Karpas-422 (cell line): ENCODE data around the gene DBX1.

- PRO-cap, result no peak
- RAMPAGE, long total RNA, result no peak
These were observed 9.7 kb upstream of the SPTY2D1 start for GRCh38 chr11:18643755-18644245.

- PRO-cap, result no peak
- RAMPAGE, long total RNA, result no peak
These were observed 5.7 kb downstream of the IGSF22 start for GRCh38 chr11:18720261-18720783.

DNA sequence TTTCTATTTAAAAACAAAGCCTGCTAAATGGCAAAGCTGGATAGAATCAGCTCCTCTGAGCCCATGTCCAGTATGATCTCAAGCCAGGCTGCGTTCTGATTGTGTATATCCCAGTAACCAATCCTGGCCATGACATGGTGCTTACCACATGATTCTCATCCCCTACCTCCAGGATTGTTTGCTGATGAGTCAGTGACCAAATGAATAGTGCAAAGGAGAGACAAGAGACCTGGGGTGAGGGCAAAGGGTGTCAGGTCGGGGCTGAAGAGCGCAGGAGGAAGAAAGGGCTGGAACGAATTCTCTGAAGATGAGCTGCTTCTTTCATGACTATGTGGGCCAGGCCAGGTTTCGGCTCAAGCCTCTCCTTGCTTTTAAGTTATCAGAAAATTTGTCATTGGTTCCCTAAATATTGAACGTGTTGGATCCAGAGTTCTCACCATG lies 36.7 kb upstream of the E2F8 start:
- PRO-cap, result no peak
- RAMPAGE, long total RNA, result no peak

DNA sequence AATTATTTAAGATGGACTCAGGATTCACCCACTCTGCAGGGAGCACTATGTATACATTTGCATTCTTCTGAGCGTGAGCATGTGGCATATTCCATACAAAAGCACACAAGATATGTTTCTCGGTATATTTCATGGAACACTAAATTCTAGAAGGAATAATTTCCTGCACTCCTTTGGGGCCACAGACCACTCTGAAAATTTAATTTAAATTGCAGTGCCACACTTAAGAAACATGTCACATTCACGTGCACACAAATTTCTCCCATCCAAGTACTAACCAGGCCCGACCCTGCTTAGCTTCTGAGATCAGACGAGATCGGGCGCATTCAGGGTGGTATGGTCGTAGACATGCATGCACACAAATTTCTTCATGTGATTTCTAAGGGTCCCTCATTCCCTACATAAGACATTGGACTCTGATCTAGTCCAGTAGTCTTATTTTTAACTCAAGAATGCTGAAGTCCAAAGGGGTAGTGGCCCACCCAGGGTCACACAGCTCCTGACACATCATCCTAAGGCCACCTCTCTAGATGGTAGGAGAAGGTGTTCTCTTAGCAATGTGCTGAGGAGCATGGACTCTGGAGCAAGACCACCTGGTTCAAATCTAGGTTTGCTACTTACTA lies 161.0 kb upstream of the E2F8 start:
- PRO-cap, result no peak
- RAMPAGE, long total RNA, result no peak

GRCh38 chr11:19555293-19555552 lies 157.4 kb upstream of the NAV2 start:
- PRO-cap, result no peak
- RAMPAGE, long total RNA, result no peak

DNA sequence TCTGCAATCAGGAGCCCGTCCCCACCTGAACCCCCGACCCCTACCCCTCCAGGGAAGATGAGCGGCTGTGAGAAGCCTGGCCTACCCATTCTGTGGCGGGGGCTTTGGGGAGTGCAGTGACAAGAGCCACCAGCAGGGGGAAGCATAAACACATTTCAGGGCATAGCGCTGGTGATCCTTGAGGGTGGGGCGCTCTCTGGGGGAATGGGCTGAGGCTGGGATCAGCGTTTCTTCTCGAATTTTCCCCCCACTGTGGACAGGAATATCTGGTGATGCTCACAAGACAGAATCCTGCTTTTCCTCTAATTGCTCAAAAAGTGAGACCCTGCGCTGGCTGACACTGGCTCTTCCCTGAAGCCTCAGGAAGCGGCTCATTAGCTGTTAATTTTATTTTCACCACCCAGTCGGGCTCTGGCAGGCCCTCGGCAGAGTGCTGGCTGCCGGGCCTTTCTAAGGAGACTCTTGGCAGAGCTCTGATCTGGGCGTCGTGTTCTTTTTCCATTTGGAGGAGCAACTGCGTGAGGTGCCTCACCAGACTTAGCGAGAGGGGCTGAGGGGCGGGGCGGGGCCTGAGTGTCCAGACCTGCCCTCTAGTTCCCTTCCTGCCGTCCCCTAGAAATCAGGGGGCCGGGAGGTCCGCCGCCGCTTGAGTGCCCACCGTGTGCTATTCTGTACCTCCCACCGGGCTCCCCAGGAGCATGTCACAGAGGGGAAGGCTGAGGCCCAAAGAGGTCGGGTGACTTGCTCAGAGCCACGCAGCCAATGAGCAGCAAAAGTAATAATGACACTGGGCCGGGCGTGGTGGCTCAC lies 148.4 kb upstream of the NAV2 start:
- PRO-cap, result no peak
- RAMPAGE, long total RNA, result no peak

DNA sequence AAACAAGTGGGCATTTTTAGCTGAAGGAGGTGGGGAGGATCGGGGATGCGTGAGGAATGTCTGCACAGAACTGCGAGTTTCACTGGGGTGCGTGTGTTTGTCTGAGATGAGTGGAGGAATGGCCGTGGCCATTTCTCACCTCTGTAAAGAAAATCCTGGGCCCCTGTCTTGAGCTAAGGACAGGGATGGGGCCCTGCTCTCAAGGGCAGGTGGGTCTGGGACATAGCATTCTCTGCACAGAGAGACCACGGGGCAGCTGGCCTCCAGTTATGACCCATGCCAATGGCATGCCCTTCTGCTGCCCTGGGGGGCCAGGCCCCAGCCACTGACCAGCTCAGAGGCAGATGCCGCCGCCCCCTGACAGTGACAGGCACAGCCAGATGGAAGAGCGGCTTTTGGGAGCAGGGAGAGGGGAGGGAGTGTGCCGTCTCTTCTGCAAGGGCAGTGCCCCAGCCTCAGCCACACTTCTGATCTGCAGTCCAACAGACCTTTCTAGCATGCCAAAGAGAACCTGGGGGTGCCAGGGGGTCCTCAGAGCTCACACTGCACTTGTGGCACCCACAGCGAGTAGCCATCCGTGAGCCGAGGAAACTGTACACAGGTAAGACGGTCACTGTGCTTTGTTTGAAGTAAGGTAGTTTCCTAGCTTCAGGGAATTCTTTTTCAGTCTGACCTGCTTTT lies 114.8 kb upstream of the NAV2 start:
- PRO-cap, result no peak
- RAMPAGE, long total RNA, result no peak

DNA sequence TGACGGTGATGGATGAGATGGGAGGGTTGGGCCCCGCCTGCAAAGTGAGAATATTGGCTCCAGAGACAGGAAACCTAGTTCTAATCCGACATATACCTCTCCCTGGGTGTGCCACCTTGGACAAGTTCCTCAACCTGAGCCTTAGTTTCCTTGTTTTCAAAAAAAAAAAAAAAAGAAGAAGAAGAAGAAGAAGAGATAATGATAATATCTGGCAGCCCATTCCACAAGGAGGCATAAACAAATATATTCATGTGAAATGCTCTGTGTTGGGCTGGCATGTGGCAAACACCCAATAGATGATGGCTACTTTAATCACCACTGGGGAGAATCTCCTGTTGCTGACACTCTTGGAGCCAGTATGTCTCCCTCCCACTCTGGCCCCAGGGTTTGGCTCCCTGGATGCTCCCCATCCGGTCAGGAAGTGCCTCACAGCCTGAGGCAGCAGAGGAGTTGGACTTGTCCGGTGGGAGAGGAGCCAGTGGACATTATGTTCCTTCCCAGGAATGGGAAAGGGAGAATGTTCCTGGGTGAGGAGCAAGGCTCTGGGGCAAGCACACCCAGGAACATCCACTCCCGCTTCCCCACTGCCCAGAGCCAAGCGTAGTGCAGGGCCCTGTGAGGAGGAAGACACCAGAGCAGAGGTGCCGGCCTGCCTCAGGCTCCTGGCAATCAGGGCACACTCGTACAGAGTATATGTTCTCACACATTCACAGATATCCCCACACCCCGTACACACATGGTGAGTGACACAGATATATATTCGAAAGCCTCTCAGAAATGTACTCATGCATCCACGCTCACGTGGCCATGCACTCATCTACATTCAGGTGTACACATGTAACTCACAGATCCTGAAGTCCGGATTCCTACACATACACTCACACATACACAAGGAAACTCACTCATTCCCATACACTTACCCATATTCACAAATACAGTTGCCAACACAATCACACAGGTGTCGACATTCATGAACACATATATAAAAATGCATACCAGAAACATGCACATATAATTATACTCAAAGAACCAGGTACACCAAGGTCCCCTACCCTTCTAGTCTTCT lies 84.5 kb upstream of the NAV2 start:
- PRO-cap, result no peak
- RAMPAGE, long total RNA, result no peak

- PRO-cap, result no peak
- RAMPAGE, long total RNA, result no peak
These were observed 14.3 kb upstream of the NAV2 start for GRCh38 chr11:19698362-19698705.

DNA sequence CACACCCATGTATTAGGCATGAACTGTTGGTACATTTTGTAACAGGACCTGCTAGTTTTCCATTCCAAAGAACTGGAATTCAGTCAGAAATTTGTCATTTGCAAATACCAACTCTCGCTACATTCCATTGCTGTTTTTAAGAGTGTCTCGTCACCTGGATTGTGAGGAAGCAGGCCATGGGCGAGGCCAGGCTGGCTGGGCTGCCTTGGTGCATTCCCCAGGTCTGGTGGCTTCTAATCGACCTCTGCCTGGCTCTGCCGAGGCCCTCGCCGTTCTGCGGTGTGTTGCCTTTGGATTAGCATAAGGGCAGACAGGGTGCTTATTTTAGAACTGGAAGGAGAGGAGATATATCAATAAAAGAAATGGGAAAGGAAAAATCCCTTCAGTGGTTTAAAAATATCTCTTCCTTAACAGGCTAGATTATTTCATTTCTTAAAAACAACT lies 13.2 kb downstream of the NAV2 start:
- PRO-cap, result no peak
- RAMPAGE, long total RNA, result no peak

DNA sequence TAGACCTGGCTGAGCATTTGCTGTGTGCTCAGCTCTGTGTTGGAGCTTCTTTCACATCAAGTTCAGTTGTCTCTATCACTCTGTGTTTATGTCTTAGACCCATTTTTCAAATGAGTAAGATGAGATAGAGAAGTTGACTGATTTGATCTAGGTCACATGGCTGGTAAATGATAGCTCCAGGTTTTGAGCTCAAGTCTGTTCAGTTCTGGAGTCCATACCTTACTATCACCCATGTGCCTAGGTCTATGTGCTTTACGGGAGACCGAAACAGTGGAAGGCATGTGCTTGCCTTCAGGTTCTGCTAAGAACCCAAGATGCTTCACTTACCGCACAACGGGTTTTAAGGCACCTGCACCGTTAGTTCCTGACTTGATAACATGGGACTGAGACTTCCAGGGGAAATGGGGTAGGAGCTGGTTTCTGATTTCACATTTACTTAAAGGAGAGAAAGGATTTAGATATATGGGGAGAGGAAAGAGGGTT lies 20.6 kb downstream of the NAV2 start:
- PRO-cap, result no peak
- RAMPAGE, long total RNA, result no peak

GRCh38 chr11:19753481-19753850 lies 40.8 kb downstream of the NAV2 start:
- PRO-cap, result no peak
- RAMPAGE, long total RNA, result no peak

- PRO-cap, result no peak
- RAMPAGE, long total RNA, result no peak
These were observed 77.2 kb downstream of the NAV2 start for GRCh38 chr11:19789652-19790458.

DNA sequence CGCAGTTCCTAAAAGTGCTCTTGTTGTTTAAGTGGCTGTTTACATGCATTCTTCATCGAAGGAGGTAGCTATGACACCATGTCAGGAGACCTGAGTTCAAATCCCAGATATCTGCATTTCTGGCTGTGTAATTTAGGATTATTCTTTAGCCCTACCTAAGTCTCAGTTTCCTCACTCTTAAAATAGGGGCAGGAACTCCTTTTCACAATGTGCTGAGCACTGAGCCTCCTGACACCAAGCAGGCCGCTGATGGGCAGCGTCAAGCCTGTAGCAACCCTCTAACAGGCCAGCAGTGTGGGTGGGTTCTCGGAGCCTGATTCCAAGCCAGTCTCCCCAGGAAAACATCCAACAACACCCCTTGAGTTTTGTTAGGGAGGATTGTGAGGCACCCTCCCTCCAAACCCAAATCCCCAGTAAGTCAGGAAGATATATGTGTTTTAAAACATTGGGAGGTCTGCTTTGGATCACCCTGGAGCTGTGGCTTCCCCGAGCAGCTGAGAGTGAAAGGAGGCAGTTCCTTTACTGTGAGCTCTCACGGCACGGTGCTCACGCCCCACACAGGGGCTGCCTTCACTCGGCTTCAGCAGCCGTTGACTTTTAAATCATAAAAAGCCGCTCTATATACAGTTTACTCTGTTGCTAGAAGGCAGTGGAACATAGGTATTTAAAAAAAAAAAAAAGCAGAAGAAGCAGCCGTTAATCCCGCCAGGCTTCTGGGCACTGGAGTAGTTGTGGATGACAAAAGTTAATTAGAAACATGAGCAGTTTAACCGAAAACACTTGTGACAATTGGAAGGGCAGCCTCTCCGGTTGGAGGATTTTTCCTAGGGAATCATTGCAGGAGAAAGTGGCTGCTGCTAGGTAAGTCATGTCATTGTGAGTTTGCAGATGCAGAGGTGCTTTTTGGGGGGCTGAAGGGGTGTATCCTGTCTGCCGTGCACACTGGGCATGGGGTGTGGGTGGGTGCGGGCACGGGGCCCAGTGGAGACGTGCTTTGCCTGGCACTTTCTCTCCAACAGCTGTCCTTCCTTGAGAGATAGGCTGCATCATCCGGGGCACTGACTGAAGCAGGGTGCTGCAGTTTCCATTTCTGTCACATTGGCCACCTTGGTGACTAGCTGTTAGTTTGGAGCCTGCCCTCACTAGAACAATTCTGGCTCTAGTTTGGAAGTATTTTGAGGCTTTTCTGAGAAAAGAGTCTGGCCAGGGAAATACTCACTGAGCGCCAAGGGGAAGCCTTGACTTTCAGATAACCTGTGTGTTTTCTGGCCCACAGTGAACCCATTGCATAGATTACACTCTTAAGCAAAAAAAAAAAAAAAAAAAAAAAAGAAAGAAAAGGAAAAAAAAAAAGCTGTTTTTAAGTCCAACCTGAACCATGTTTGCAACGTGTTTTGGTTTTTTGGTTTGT lies 218.8 kb downstream of the NAV2 start:
- PRO-cap, result no peak
- RAMPAGE, long total RNA, result no peak

DNA sequence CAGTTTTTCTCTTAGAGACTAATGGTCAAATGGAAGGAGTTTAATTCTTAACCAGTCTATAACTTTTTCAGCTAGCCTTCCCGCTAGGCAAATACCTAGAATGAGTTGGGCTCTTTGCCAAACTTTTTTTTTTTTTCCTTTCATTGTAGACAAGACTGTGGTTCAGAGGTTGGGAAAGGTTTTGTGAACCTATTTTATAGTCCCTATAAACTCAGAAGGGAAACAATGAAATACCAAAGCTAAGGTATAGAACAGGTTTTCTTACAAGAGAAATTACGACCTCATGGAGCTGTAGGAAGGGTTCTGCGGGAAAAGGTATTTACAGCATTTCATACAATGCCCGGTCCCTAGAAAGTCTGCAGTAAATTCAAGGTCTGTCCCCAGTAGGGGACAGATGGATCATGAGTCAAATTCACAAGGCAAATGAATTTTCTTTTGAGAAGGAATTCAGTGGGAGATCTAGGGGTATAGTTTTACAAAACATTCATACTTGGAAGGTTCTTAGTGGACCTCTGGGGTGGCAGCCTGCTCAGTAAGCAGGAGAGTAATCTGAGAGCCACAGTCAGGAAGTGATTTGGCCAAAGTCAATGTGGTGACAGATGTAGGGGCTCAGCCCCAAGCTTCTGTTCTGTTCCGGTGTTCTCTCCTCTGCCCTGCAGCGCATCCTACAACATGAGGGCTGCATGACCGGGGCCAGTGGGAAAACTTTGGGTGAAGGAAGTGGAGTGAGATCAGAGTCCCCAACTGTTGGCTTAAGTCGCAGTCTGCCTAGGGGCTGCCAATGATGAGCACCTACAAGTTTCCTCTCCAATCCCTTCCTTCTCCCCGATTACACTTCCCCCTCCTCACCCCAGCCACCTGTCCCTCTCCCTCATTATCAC lies 146.7 kb downstream of the DBX1 start:
- PRO-cap, result no peak
- RAMPAGE, long total RNA, result no peak

- PRO-cap, result no peak
- RAMPAGE, long total RNA, result no peak
These were observed 129.1 kb downstream of the DBX1 start for GRCh38 chr11:20031006-20031690.

DNA sequence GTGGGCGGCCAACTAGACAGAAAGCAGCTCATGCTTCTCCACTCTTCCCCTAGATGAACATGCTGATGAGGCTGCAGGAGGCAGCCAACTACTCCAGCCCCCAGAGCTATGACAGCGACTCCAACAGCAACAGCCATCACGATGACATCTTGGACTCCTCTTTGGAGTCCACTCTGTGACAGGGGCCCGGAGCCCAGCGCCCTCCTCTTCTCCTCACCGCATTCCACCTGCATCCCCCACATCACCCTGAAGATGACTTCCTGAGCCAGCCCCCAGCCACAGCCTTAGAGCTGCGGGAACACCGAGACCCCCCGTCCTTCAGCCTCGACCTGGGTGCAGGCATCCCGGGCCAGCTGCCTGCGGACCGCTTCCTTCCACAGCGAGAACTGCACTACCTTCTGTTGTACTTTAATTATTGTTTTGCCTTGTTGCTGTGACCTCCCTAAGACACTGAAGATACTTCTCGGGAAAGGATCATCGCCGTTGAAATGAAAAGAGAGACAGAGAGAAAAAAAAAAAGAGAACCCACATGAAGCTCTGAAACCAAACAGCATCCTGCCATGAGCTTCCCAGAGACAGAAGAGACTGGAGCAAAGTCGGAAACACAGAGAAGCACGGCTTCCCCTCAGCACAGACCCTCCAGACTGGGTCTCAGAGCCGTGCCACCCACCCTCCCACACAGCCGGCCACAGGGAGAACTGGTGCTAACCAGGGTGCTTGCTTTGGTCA lies 42.0 kb downstream of the DBX1 start:
- PRO-cap, result no peak
- RAMPAGE, long total RNA, result no peak

- PRO-cap, result no peak
- RAMPAGE, long total RNA, result no peak
These were observed 28.2 kb downstream of the DBX1 start for GRCh38 chr11:20131850-20132674.

DNA sequence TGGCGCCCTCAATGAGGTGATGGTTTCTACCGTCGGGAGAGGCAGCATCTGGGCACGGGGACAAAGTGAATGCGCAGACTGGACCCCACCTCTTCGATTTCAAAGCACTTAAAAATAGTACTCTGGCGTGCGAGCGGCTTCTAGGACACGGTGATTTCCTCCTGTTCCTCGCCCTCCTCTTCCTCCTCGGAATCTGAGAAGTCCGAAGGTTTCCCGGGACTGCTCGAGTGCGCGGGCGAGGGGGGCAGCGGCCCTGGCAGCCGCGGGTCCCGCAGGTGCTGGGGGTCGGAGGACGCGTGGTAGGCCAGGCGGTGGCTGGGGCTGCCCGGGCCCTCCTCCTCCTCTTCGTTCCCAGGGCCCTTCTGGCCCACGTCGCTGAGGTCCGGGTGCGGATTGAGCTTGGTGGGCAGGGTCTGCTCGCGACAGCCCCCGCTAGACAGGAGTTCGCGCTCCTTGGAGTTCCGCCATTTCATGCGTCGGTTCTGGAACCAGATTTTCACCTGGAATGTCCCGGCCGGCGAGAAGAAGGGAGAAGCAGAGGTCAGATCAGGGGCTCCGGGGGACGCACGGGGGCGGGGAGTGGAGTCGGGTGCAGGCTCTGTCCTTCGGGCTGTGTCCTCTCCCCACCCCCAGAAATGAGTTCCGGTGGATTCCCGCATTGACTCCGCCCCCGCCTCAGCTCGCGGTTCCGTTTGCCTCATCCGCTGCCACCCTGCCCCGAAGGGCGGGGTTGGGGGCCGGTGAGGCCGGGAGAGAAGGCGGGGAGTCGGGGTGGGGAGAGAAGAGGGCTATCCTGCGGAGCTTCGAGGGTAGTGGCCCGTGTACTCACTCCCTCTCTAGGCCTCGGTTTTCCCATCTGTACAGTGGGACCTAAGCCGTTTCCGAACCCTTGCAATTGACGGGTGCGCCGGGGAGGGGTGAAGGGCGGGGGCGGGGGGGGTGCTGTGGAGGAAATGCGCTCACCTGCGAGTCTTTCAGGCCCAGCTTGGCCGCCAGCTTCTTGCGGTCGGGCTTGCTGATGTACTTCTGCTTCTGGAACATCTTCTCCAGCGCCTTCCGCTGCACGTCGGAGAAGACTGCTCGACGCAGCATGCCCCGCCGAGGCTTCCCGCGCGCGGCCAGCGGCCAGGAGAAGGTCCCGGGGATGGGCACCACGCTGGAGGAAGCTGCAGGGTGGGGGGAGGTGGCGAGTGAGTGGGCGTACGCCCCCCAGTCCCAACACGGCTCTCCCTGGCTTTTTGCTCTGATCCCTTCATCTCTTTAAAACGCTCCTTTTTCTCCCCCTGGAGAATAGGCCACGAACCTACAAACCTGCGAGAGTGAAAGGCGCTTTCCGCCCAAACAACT lies 3.7 kb downstream of the DBX1 start:
- PRO-cap, result no peak
- RAMPAGE, long total RNA, result no peak

GRCh38 chr11:20160176-20160651 lies at the start of gene DBX1:
TSS of gene DBX1 (minus strand) at chr11:20160475.
- PRO-cap, result no peak
- RAMPAGE, long total RNA, result no peak